ENCODE measurements around a stretch of chr15.

DNA sequence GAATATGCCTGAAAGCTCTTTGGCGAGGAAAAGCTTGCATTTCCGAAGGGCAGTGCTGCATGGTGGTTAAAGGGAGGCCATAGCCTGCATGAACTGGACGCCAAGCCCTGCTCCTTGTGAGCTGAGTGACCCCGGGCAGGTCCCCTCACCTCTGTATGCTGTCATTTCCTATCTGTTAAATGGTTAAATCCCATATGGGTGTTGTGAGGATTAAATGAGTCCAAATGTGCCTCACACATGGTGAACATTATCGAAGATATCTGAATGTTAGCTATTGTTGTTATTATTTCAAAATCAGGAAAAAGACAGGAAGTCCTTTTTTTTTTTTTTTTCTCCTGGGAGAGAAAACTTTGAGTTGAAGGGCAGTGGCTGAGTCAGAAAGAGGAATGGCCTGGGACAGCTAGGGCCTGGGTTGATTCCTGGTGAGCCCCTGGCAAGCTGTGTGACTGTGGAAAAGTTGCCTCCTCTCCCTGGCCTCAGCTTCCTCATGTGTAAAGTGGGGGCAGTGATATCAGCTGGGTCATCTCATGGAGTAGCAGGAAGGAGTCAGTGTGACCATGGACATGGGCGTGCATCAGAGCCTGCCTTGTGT, 63.3 kb downstream of the ITGA11 start:
- RRBS, result no CpG with 5 or more reads among the region's 6 CpGs

GRCh38 chr15:68492684-68493317, 60.8 kb upstream of the ITGA11 start:
- RRBS, result no CpG with 5 or more reads among the region's 6 CpGs

DNA sequence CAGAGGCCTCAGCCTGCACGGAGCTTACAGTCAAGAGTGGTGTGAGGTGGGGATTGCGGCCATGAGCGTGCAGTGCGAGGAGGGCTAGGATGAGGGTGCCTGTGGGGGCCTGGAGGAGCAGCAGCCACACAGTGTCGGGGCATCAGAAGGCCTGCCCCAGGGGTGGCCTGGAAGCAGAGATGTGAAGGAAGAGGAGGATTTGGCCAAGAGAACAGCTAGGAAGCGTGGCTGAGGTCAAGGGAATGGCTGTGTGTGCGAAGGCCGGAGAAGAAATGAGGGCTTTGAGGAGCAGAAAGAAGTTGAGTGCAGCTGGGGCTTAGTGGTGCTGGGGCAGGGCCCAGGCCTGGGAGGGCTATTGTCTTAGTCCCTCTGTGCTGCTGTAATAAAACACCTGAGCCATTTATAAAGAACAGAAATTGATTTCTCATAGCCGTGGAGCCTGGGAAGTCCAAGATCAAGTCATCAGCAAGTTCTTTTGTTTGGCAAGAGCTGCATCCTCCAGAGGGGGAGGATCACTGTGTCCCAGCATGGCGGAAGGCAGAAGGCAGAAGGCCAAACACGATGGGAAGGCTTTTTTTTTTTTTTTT, 22.7 kb downstream of the CORO2B start:
- RRBS, result no CpG with 5 or more reads among the region's 11 CpGs

- RRBS, result 97% methylated on average over 3 of the region's 17 CpGs
Measured at GRCh38 chr15:68787543-68788088, 33.1 kb downstream of the ANP32A start.

DNA sequence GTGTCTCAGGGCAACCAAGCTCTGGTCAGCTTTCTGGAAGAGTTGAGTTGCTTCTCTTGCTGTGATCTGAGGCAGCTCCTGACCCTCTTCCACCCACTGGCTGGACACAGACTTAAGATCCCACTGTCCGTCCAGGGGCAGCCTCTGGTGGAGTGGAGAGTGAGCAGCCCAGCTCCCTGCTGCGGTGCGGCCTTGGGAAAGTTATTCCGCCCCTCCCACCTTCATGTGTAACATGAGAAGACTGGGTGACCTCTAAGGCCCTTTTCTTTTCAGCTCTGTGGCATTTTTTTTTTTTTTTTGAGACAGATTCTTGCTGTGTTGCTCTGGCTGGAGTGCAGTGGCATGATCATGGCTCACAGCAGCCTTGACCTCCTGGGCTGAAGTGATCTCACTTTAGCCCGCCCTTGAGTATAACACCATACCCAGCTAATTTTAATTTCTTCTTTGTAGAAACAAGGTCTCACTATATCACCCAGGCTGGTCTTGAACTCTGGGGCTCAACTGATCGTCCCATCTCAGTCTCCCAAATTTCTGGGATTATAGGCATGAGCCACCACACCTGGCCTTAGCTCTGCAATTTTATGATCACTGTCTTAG, 55.7 kb upstream of the KIF23 start:
- RRBS, result no CpG with 5 or more reads among the region's 6 CpGs

- RRBS, result no CpG with 5 or more reads among the region's 14 CpGs
Measured at GRCh38 chr15:69562580-69563841, 110.4 kb downstream of the RPLP1 start.

GRCh38 chr15:69666384-69667569, 214.2 kb downstream of the RPLP1 start:
- RRBS, result no CpG with 5 or more reads among the region's 28 CpGs

DNA sequence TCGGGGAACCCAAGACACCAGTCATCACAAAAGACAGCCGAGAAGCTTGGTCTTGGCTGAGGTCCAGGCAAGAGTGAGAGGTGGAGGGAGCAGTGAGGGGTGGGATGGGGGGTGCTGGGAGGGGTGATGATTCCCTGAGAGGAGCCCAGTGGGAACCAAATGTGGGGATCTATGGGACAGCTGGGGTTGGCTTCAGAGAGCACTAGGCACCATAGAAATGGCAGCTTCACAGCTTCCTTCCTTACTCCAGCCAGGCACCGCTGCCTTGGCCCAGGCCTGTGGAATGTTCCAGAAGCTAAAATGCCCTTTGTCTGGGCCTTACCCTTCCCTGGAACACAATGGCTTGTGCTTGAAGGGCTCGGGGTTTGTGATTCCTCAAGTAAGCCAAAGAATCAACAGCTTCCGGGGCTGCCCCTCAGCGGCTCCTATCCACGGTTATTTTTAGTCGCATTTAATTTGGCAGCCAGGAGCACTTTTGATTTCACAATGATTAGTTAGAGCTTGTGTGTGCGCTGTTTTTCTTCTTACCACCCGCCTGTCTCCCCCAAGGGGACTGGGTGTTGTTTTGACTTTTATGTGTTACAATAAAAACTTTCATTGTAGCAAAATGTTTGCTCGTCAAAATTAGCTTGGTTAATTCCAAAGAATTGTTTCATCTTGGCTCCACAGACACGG, 74.0 kb downstream of the TLE3 start:
- RRBS, result no CpG with 5 or more reads among the region's 12 CpGs

GRCh38 chr15:70095719-70095981, 2.1 kb downstream of the TLE3 start:
- RRBS, result 6% methylated on average over 11 of the region's 22 CpGs

DNA sequence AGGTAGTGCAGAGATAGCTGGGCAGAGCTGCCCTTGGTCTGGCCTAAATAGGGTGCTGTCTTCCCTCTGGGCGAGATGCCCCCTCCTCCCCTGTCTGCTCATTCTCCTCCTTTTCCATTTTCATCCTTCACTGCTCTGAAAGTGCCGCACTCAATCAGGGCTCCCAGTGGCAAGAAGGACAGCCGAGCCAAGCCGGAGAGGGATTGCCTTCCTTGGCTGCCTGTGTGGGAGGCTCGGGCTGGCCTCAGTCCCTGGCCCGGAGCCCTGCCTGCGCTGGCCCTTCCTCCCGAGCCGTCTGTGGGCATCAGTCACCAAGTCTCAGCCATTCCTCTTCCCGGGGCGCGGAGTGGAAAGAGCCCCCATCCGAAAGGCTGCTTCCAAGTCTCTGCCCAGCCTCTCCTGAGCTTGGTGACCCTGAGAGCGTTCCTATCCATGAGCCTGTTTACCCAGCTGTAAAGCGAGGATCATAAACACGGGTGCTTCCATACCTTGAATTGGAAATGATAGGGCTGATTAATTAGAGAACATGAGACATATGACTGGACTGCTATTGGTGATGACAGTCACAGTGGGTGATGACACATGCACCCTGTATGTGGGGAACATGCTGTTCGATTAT, 59.0 kb upstream of the TLE3 start:
- RRBS, result 11% methylated on average over 6 of the region's 17 CpGs

GRCh38 chr15:70197734-70198239, 100.1 kb upstream of the TLE3 start:
- RRBS, result no CpG with 5 or more reads among the region's 9 CpGs

- RRBS, result 79% methylated on average over 2 of the region's 12 CpGs
Measured at GRCh38 chr15:70324259-70324818, 226.6 kb upstream of the TLE3 start.

DNA sequence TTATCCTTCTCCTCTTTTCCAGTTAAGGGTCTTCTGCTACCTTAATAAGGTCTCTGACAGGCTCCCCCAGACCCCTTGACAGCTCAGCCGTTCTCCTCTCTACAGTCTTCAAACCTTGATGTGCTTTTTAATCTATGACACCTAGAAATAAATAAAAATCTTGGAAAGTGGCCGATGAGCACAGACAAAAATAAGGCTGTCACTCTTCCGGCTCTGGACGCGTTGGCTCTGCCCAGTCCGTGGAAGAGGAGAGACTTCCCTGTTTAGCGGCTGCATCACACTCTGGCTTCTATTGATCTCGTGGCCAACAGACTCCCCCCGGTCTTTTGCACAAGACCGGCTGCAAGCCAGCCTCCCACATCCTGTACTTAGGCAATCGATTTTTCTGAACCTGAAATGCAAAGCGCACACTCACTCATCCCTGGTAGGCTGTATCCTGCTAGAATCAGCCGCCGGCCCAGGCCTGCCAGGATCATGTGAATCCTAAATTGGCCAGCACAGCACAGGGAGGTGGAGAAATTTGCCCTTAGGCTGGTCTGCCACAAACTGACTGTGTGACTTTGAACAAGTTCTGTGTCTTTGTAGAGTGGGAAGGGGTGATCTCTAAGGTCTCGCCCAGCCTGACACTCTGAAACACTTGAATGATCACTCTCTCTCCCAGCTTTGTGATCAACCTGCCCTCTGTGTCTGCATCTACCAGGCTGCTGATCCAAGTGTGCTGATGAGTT, 251.3 kb upstream of the TLE3 start:
- RRBS, result 20% methylated on average over 9 of the region's 15 CpGs

- RRBS, result no CpG with 5 or more reads among the region's 4 CpGs
Measured at GRCh38 chr15:70505419-70506196, 257.8 kb downstream of the UACA start.

DNA sequence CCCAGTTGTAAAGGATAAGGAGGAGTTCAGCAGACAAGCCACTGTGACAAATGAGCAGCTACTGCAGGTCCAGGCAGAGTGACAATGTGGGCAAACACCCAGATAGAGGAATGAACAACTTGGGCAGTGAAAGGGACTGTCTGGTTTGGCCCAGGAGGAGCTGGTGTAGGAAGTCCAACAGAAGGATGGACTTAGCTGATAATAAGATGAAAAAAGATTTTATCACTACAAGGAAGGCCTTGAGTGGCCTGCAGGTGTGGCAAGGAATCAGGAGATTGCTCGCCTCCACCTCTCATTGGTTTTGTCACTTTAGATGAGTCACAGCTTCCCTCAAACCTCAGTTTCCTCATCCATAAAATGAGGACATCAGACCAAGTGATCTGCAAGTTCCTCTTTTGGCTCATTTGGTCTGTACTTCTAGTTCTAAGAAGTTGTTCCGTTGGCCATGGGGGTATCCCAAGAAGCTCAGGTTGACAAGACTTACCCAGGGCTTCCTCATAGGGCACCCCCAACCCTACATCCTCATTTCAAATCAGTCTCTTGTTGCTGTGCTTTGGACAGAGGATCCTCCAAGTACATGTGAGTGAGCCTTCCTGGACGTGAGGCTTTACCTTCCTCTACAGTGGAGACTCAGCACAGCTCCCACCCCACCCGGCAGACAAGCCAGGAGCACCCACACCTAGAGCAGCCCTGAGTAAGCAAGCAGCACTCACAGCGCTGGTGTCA, 254.1 kb downstream of the UACA start:
- RRBS, result no CpG with 5 or more reads among the region's 5 CpGs

GRCh38 chr15:70668737-70669429, 94.5 kb downstream of the UACA start:
- RRBS, result no CpG with 5 or more reads among the region's 7 CpGs

- RRBS, result no CpG with 5 or more reads among the region's 3 CpGs
Measured at GRCh38 chr15:70698493-70699388, 64.6 kb downstream of the UACA start.

- RRBS, result no CpG with 5 or more reads among the region's 8 CpGs
Measured at GRCh38 chr15:70703181-70704047, 59.9 kb downstream of the UACA start.

DNA sequence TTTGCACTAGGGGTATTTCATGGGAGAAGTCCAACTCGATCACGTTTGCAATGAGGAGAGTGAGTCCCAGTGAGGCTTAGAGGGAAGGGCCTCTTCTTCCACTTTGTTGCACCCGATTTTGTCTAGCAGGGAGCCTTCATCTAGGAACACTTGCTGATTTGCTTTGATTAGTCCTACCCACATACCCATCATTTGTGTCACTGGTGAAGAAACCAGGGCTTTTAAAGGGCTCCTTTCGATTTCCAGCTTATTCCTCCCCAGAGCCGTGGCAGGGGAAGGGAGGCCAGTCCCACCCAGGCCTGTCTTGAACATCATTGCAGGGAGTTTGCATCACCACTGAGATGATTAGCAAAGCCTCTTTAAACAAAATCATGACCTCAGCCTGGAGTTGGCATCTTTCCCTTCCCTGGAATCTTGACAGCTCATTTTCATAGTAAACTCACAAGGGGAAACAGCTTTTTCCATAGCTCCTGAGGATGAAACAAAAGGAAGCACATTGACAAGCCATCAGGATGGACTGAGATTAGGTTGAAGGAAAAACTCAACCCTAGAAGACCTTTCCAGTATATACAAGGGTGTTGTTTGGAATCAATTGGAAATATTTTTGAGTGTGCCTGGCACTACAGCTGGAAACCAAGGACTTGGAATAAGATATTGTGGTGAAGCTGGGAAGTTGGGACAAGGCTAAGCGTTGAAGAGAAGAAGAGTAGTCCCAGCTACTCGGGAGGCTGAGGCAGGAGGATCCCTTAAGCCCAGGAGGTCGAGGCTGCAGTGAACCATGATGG, 2.9 kb upstream of the LARP6 start:
- RRBS, result no CpG with 5 or more reads among the region's 8 CpGs